Tibial nerve (tissue), 3 donors: ENCODE results near the genes GPR26 and LHPP.

DNA sequence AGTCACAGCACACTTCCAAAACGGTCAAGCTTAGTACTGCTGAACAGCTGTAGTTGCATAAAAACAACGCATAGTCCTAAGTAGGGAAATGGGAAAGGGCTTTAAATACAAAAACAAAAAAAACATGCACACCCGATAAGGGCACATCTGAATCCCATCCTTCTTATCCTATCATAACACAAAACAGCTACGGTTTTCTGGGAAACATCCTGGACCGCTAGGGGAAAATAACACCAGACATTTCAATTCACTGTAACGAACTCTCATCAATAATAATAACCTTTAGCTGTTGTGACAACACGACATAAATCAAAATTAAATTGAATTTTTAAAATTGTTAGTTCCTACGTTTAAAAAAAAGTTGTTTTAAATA lies 1.1 kb downstream of the IKZF5 start:
- PRO-cap = no peak
- RAMPAGE, long total RNA, 3 experiments = no peak in any of the 3 experiments

GRCh38 chr10:123665915-123666450 lies at the start of gene GPR26:
GPR26 (plus strand) TSS chr10:123666355.
- PRO-cap = no peak
- RAMPAGE, long total RNA, 3 experiments = no peak in any of the 3 experiments

- PRO-cap = no peak
- RAMPAGE, long total RNA, 3 experiments = no peak in any of the 3 experiments
These were observed 60.1 kb downstream of the CHST15 start for GRCh38 chr10:124033293-124033772.

DNA sequence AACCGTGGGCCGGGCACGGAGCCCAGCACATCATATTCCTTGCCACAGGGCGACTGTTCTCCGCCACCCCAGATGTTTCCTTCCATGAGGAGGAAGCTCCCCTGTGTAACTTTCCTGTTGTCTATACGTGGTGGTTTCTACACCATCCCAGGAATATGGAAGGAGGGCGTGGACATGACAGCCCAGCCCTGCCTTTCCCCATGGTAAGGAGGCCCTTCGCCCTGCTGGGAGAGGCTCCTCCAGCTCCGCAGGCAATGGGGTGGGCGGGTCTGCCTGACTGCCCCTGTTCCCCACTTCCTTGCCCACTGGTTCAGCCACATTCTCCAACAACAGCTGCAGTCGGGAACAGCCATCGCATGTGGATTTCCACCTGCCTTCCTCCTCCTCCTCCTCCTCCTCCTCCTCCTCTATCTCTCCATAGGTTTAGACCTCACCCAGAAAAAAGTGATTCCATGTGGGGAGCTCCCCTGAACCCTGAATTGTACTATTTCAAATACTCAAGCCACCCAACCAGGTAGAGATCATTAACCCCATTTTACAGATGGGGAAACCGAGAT lies 7.0 kb downstream of the CHST15 start:
- PRO-cap = no peak
- RAMPAGE, long total RNA, 3 experiments = start-site peak on the minus strand in 1 of 3 experiments, centred at position 114 of the sequence, 13 reads per replicate

DNA sequence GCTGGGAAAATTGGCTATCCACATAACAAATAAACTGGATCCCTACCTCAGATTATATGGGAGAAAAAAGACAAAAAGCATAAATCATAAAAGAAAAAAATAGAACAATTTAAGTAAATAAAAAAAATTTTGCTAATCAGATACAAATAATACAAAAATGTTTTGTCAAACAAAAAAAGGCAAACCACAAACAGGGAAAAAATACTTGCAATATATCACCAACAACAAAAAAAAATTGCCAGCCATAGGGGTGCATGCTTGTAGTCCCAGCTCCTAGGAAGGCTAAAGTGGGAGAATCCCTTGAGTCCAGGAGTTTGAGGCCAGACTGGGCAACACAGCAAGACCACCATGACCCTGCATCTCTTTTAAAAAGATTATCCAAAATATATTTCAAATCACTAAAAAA lies 43.1 kb upstream of the CHST15 start:
- PRO-cap = no peak
- RAMPAGE, long total RNA, 3 experiments = no peak in any of the 3 experiments

DNA sequence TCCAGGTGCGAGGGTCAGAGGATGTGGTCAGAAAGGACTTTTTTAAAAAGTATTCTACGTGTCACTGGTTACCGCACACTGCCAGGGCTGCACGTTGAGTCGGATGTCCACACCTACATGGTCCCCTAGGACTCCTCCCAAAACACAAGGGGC lies 128.3 kb upstream of the CHST15 start:
- PRO-cap = no peak
- RAMPAGE, long total RNA, 3 experiments = no peak in any of the 3 experiments

GRCh38 chr10:124231135-124231509 lies 137.7 kb upstream of the CHST15 start:
- PRO-cap = no peak
- RAMPAGE, long total RNA, 3 experiments = no peak in any of the 3 experiments

DNA sequence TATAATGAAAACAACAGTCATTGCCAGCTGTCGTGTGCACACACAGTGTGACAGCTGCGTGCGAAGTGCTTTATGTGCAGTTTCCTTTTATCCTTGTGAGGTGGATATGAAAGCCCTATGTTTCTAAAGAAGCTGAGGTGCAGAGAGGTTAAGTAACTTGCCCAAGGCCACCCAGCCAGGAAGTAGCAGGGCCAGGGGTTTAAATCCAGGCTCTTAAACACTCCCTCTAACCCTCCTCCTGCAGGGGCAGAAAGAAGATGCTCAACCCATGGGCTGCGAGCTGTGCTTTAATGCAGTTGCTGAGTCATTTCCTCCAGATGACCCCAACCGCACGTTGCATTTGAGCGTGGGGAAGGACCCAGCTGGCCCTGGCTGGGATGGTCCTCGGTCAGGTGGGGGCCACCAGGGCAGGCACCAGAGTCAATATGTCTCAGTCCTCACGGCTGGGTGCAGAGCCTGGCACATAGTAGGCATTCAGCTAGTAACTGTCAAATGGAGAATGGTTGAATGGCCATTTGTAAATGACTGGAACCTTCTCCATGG lies 128.3 kb downstream of the OAT start:
- PRO-cap = no peak
- RAMPAGE, long total RNA, 3 experiments = no peak in any of the 3 experiments

DNA sequence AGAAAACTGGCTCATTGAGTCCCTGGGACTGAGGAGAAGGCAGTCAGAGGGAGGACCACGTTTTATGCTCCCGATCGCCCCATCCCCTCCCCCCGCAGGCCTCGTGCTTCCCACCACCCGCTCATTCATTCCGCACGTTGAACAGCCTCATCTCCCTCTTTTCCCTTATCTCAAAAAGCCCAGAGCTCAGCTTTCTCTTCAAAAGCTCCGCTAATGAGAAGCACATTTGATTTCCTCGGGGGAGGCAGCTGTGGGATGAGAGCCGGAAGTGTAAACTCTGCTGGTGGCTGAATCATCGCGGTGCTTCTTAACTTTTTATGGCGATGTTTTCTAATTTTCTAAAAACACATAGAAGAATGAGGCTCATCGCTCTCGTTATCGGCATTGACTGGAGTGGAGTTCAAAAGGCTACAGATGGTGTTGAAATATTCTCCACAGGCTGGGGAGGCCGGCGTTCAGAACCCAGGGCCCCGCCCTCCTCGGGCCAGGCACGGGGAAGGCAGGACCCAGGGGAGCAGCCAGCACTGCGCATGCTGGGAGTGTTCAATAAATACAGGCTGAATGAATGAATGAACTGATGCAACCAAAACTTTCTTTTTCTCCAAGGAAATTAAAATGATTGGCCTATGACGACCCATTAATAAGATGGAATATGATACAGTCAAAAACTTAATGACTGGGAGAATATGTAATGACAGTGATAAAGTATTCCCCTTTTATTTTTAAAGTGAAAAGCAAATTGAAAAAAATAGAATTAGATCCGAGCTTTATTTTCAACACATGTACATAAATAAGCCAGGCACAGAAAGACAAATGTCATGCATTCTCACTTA lies 63.8 kb downstream of the OAT start:
- PRO-cap = no peak
- RAMPAGE, long total RNA, 3 experiments = no peak in any of the 3 experiments

DNA sequence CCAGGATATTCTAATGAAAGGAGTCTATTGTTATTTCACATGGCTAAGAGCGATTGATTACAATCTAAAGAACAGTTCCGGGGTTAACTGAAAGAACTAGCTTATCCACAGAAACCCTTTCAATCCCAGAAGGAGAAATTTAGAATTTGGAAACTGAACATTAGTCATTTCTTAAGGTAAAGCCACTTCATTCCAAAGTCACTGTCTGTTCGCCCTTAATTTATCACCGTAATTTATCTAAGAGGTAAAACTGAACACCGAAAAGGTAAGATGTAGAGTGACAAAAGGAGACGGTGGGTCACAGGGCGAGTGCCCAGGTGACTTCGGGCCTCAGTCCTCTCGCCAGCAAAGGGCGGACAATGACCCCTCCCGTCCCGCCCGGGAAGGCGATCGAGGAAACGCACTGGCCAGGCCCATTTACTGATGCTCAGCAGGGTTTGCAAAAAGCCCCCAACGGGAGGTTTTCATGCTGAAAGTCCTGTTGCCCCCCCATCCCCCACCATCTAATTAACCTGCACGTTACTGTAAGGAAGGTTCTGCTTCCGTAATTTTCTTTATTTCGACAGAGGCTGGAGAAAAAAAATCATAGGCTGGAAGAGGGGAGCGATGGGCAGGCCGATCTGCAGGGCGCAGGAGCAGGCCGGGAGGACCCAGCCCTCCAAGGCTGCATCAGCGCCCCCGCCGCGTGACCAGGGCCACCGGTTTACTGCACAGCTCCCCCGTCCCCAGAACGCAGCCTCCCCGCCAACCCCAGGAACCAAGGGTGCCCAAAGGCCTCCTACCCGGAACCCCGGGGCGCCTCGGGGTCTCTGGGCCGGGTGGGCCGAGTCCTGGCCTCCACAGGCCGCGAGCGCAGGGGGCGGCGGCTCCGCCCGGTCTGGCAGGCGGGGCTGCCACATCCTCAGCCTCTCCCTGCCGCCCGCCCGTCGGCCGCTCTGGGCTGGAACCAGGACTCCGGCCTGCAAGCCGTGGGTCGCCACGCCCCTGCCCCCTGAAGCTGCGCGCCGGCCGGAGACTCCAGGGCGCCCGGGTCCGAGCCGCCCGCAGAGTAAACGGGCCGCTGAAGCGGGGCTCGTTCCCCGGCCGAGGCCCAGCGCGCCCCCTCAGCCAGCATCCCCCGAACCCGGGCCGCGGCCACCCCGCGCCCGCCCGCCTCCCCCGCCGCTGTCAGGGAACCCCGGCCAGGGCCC lies 682 bp downstream of the OAT start:
- PRO-cap = no peak
- RAMPAGE, long total RNA, 3 experiments = no peak in any of the 3 experiments

GRCh38 chr10:124461497-124462488 lies at the start of gene LHPP:
LHPP (plus strand) TSS chr10:124461823.
- PRO-cap = bidirectional peak, plus-strand start at chr10:124461820, minus-strand start at chr10:124461768; unidirectional peak, minus-strand start at chr10:124462052
- RAMPAGE, long total RNA, 3 experiments = start-site peak on the plus strand in 2 of 3 experiments, at chr10:124461820-124461856 at its widest, 28 to 51 reads per replicate

GRCh38 chr10:124619038-124619633 lies 125.0 kb downstream of the FAM53B start:
- PRO-cap = no peak
- RAMPAGE, long total RNA, 3 experiments = no peak in any of the 3 experiments

DNA sequence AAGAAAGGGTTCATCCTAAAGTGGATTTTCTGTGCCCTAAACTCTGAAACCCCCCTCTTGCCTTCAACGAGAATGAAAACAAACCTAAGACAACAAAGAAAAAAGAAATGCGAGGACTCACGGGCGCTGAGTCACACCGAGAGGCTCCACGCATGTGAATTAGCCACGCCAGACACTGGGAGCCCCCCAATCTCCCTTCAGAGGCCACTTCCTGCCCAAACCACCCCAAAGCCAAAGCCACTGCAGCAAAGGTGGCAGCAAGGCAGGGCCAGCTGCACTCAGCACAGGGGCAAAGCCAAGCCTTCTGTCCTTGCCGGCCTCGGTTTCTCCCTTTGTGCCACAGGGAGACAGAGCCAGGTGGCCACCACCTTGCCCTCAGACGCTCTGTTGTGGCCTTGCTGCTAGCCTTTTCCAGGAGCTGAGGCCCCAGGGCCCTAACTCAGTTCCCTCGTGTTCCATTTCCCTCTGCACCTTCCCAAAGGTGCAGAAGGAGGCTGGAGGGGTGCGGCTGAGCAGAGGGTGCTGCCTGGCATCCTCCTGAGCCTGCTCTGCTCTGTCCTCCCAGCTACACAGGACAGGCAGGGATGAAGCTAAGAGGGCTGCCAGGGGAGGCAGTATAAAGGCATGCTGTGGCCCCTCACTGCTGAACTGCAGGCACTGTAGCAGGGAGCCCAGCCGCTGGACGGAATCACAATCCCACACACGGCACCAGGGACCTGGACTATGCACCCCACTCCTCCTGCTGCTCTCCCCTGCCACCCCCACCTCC lies 93.2 kb downstream of the FAM53B start:
- PRO-cap = no peak
- RAMPAGE, long total RNA, 3 experiments = no peak in any of the 3 experiments

DNA sequence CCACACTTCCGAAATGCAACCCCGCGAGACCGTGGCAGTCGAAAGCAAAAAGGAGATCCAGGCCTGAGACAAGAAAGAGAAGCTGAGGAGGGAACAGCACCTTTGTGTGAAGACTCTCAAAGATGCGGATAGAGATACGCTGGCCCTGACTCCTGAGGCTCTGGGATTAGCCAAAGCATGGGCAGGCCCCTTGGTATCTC lies 43.4 kb downstream of the FAM53B start:
- PRO-cap = no peak
- RAMPAGE, long total RNA, 3 experiments = no peak in any of the 3 experiments

GRCh38 chr10:124705031-124705863 lies 38.9 kb downstream of the FAM53B start:
- PRO-cap = no peak
- RAMPAGE, long total RNA, 3 experiments = no peak in any of the 3 experiments

- PRO-cap = bidirectional peak, plus-strand start at chr10:124718636, minus-strand start at chr10:124718407
- RAMPAGE, long total RNA, 3 experiments = no peak in any of the 3 experiments
These were observed 25.8 kb downstream of the FAM53B start for GRCh38 chr10:124717999-124719118.

DNA sequence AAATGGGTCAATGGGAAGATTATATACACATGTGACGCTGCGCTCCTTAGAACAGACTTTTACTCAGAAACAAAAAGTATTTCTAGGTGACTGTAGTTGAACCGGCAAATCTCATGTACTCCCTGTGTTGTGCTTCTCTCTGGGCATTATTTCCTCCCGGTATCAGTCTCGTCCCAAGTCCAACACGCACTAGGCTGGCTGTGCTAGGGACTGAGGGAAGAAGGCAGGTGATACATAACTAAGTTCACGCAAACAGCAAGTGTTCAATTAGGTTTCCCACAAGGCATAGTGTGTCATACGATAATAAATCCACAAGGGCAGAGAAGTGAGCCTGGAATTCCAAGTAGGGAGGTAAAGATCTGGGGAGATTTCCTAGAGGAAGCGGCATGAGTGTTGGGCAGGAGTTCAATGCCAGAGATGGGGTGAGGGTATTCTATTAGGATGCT lies 20.4 kb downstream of the FAM53B start:
- PRO-cap = no peak
- RAMPAGE, long total RNA, 3 experiments = no peak in any of the 3 experiments

- PRO-cap = no peak
- RAMPAGE, long total RNA, 3 experiments = no peak in any of the 3 experiments
These were observed 4.6 kb downstream of the FAM53B start for GRCh38 chr10:124739502-124739968.

GRCh38 chr10:125099054-125100033 lies 71.5 kb upstream of the CTBP2 start:
- PRO-cap = no peak
- RAMPAGE, long total RNA, 3 experiments = no peak in any of the 3 experiments

- PRO-cap = no peak
- RAMPAGE, long total RNA, 3 experiments = no peak in any of the 3 experiments
These were observed 107.2 kb upstream of the CTBP2 start for GRCh38 chr10:125134965-125135522.